Thoracic aorta endothelial cell (primary cell): ENCODE results near the genes C12orf56 and LLPH.

DNA sequence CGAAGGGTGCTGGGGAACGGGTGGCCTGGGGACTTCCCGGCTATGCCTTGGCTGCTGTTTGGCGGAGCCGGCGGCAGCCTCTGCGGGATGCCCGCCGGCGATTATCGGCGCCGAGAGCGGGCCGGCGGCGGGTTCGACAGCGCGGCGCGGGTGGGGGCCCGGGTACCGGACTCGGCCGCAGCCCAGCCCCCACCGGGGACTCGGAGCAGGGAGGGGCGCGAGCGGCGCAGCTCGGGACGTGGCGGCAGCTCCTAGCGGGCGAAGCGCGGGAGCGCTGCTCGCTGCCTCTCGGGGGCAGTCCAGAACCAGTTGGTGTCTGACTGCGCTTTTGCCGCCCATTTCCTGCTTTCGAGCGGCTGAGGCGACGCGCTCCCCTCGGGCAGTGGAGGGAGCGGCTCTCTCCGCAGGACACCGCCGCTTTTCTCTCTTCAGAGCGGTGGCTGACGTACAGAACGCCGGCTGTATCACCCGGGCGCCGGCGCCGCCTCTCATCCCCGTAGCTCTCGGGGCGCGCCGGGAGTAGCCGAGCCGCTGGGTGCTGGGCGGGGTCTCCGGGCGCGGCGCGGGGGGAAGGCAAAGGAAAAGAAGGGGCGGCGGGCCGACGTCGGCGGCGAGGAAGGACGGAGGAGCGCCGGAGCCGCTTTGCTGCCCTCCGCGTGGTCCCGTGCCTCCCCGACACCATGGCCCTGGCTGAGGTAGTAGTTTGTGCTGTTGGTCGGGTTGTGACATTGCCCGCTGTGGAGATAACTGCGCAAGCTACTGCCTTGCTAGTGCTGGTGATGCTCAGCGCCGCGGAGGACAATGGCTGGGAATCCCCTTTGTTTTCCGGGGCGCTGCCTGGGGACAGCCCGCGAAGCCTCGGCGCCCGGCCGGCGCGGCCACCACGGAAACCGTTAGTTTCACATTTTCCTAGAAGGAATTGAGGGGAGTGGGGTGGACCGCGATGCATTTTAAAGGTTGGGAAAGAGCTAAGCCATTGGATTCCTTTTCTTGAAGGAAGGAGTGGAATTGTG, 136.7 kb downstream of the MON2 start:
- CAGE, long polyA plus RNA: no peak

DNA sequence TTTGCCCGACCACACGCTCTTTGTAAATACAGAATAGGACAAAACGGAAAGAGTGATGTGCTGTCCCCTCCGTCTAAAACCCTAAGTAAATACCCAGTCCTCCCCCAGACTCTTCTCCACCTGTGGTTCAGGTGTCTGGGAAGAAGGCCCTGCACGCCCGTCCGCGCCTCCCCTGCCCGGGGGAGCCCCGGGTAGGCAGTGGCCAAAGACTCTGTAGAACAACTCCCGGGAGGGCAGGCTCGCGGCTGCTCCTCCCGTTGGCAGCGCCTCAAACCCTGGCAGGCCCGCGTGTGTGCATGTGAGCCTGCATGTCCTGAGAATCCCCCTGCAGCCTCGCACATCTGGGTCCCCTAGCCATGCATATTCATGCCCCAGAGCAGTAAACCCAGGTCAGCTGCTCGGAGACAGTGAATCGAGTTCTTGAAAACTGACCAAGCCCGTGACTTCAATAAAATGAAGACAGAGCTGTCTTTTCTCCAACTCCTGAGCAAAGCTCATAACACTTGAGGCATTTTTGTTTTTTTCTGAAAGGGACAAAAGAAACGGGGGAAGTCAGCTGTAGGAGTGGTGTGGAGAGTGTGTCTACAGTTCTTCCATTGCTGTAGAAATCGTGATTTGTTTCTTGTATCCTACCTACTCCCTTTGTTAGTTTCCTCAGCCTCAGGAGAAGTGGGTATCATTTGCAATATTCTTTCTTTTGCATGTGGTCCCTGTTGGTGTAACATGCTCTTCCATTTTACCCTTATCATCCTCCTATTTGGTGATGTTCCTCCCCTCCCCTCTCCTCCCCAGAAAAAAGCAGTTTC, 166.0 kb downstream of the MON2 start:
- CAGE, long polyA plus RNA: no peak

- CAGE, long polyA plus RNA: no peak
These were observed 209.9 kb downstream of the MON2 start for GRCh38 chr12:62676525-62676976.

DNA sequence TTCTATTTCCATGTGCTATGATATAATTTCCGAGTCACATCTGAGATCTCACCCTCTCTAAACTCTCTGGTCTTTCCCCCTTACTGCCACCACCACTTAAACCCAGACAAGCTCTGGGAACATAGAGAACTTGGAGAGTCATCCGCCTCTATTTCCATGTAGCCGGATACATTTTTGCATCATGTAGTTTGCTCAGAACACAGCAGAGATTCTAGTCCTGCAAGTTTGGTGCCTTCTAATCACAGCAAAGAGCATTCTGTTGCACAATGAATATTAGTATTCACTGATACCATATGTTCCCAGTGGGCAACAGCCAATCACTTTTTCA, 34.1 kb downstream of the PPM1H start:
- CAGE, long polyA plus RNA: no peak

- CAGE, long polyA plus RNA: no peak
These were observed 105.8 kb downstream of the AVPR1A start for GRCh38 chr12:63045160-63045702.

DNA sequence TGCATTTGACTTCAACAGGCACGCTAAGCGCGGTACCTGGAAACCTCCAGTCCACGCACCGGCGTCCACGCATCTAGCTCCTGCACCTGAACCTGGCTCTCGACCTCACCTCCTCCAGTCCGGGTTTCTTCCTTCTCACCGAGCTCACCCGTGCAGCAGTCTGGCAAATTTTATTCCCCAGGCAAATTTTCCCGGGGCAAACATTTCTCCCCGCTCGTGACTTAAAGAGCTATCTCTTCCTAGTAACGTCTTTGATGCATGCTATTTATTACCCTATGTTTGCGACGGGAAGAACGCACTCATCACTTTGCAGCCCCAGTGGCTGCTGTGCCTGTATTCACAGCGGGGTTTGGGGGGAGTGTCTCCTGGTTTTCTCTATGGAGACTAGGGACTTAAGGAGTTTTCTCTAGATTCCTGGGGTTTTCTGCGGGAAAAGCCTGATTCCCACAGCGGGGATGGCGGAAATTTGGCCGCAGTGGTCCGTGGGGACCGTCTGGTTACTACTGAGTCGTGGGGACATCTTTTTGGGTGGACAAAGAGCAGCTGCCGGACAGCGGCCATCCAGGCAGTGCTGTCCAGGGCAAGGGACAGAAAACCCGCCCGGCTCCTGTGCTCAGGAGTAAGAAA, 561 bp upstream of the AVPR1A start:
- CAGE, long polyA plus RNA: no peak

- CAGE, long polyA plus RNA: no peak
These were observed 801 bp upstream of the DPY19L2 start for GRCh38 chr12:63668866-63669722.

GRCh38 chr12:63821611-63822881, 22.5 kb upstream of the SRGAP1 start:
- CAGE, long polyA plus RNA: no peak

DNA sequence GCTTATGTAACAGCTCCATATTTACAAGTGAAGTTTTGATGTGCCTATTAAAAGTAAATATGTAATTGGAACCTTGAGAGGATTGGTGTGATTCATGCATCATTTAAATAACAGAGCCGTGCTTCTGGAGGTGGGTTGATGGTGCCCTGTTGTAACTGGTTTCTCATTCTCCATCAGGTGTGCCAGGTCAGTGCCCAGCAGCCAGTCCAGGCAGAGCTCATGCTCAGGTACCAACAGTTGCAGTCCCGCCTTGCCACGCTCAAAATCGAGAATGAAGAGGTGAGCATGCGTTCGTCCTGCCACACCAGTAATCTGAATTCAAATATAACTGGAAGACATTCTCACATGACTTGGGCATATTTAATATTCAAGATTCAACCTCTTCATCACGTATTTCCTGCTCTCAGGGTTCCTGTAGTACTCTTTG, 157.1 kb downstream of the KICS2 start:
- CAGE, long polyA plus RNA: no peak

- CAGE, long polyA plus RNA: no peak
These were observed at the start of gene C12orf56 for GRCh38 chr12:64390209-64391203. Gene C12orf56, minus strand, starts transcription at chr12:64390758.

- CAGE, long polyA plus RNA: no peak
These were observed 1.6 kb downstream of the RASSF3 start for GRCh38 chr12:64611869-64612333.

DNA sequence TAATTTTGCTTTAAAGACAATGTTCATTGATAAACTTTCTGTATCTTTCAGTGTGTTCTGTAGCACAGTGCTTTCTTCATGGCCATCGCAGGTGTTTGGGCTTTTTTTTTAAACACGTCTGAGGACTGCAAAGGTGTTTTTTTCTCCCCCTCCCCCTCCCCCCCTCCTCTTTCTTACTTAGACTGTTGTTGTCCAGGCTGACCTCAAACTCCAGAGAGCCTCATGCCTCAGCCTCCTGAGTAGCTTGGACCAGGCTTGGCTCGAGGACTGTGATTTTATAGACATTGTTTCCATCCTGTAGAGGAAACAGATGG, 41.9 kb downstream of the RASSF3 start:
- CAGE, long polyA plus RNA: no peak

DNA sequence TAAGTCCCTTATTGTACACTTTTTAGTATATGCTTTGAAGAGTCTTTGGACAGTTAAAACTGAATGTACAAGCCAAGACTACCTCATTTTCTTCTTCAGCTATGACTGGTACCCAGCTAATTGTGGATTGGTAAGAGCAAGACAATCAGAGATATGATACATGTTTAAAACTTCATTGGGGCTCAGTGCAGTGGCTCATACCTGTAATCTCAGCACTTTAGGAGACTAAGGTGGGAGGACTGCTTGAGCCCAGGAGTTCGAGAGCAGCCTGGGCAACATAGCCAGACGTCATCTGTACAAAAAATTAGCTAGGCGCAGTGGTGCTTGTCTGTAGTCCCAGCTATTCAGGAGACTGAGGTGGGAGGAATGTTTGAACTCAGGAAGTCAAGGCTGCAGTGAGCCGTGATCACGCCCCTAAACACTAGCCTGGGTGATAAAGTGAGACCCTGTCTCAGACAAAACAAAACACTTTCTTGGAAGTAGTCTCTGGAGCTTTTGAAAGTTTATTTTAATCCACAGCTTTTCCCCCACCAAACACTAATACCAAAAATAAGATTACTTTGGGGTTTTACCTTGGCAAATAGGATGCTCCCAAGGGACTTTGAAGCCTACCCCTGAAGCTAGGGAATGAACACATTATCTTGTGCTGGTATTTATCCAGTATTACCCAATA, 71.4 kb downstream of the RASSF3 start:
- CAGE, long polyA plus RNA: no peak

DNA sequence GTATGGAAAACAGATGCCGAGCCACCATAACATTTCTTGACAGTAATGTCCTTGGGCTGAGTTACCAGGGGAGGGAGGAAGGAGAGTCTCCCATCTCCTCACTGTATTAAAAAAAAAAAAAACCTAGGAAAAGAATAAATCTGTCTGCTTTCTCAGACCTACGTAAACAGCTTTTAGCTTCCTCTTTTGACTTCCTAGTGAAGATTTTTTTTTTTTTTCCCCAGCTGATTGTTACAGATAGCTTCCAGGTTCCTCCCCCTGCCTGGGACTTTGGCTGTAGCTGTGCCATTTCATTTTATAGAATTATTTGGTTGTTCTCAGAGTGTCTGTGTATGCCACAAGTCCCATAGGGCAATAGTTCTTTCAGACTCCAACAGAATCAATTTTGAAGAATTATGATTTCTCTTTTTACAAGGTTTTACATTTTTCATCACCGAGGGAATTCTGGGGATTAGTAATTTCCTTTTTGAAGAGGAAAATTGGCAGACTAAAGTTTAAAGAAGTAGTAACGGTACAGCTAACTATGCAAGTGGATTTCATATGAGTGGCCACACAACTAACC, 23.1 kb upstream of the GNS start:
- CAGE, long polyA plus RNA: no peak

- CAGE, long polyA plus RNA: no peak
These were observed 180.1 kb upstream of the HMGA2 start for GRCh38 chr12:65644254-65644459.

DNA sequence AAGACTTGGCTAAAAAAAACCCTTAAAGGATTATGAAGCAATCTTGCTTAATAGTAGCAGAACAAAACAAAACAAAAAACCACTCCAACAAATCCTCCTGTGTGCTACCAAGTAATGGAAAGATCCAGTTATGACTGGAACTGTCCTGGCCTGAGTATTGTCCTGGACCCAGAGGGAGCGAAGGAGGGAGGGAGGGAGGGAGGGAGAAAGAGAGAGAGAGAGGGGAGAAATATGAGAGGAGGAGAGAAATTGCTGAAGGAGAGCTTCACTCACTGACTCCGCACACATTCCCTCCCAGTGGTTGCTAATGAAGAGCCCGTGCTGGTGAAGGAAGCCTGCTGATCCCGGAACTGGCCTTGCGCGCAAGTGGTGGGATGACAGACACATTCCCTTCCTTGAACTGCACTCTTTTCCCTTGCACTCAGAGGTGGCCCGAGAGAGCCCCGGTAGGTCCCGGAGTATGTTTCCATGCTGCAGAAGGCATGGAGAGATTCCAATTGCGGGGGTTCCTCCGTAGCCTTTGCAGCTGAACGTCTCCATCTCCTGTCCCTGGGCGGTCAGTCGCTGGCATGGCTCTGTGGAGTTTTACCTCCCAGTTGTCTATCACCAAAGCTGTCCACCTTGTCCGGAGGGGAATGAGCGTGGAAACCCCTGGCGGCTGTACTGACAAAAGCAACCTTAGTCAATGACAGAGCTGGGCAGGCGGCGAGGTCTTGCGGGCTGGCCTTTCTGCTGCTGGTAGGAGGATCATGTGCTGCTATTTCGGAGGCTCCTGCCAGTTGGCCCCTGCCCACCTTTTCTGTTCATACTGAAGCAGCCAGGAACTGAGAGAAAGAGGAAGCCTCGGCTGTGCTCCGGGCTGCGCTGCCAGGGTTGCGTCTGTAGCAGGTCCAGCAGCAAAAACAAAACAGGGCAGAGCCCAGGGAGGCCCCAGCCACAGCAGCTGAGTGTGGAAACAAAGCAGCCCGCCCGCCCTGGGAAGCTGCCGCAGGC, 57.5 kb downstream of the HMGA2 start:
- CAGE, long polyA plus RNA: no peak

DNA sequence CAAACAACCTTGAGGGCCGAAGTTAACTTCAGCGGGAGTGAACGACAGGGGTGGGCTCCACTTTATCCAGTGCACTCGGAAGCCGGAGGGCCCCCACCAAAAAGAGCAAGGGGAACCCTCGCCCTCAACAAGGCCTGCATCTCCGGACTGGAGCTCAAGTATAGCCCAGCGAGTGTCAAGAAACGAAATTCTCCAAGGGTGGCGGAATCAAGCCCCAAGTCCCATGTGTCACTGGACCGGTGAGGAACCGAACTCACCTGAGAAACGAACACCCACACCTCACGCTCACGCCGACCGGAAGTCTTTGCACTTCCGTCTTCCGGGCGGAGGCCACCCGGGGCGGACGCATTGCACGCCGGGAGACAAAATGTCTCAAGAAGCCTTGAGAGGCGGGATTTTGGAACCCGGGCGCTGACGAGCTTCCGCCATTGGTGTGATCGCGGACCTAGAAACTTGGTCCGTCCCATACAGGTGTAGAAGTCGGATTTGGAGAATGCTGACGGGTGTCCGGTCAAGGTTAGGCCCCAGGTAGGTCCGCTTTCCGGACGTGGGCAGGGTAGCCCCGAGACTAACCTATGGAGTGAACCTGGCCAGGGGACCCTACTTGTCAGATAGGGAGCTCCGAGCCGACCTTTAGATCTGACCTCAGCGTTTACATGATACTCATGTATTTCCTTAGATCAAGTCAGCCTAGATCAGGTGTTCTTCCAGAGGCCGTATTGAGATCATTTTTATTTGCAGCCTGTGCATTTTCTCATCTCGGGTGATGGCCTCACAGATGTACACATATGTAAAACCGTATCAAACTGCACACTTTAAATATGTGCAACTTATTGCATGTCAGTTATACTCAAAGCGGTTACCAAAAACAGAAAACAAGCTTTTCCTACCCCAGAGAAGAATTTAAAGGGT, at the start of gene LLPH:
Gene LLPH (minus strand): TSS at position 303 of the 912 bp plus-strand sequence.
- CAGE, long polyA plus RNA: no peak

GRCh38 chr12:66987710-66988381, 281.3 kb upstream of the CAND1 start:
- CAGE, long polyA plus RNA: no peak

DNA sequence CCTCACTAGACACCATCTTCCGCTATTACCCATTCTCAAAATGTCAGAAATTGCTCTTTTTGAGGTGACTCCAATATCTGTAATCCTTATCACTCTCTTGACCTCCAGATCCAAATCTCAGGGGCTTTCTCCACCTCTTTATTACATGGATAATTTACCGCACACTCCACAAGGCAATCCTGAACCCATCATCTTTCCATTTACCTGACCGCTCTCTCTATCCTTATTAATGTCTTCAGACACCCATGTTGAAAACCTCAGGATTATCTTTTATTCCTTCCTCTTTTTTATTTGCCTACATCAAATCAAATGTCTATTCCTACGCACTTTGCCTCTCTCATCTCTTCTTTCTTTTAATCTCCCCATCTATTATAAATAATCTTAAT, 237.7 kb upstream of the CAND1 start:
- CAGE, long polyA plus RNA: no peak

- CAGE, long polyA plus RNA: no peak
These were observed 237.1 kb upstream of the CAND1 start for GRCh38 chr12:67031950-67032590.